Esophagus muscularis mucosa (tissue), 4 donors: ENCODE measurements around the genes TMEM114 and ABAT.

DNA sequence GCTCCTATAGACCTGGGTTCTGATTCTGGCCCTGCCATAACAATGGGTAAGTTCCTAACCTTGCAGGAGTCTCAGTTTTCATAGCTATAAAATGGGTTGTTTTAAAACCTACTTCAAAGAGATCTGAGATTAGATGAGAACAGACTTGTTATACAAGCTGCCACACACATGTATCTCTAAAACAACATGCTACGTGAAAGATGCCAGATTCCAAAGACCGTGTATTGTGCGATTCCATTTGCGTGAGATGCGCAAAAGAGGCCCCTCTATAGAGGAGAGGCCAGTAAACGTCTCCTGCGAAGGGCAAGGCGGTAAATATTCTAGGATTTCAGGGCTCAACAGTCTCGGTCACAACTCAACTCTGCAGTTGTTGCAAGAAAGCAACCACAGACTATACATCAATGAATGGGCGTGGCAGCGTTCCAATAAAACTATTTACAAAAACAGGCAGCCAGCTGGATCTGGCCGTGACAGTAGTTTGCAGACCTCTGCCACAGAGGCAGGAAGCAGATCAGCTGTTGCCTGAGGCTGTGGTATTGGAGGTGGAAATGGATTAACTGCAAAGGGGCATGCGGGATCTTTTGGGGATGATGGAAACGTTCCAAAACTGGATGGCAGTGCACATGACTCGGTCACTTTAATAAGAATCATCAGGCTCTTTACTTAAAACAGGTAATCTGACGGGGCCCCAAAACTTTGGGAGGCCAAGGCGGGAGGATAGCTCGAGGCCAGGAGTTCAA, 5.8 kb downstream of the CORO7 start:
- PRO-cap: no peak
- RAMPAGE, long total RNA, 4 experiments: no peak in any of the 4 experiments

- PRO-cap: no peak
- RAMPAGE, long total RNA, 4 experiments: no peak in any of the 4 experiments
Measured at GRCh38 chr16:4433233-4434522, 8.0 kb downstream of the DNAJA3 start.

GRCh38 chr16:4486182-4486726, 10.1 kb downstream of the HMOX2 start:
- PRO-cap: no peak
- RAMPAGE, long total RNA, 4 experiments: no peak in any of the 4 experiments

DNA sequence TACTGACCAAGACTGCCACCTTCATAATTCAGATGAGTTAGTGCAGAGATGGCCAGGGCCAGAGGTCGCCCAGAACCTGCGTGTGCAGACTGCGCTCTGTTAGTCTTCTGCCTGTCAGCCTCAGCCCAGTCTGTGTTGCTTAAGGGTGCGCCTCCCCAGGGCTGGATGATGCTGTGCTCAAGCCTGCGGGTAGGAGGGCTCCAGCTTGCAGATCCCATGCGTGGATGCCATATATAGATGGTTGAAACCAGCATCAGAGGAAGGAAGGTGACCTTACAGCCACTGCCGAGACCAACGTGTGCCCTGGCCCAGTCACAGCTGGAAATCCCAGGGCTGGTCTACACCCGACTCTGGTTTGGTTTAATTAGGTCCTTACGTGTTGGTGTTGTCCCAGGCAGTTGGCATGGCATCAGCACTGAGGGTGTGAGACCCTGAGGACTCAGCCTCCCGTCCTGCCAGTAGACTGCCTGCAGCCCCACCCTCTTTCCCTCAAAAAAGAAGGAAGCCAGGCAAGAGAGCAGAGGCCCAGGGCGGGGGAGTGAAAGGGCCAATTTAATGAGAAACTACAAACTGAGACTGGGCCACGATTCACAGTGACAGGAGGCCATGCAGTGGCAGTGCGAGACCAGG, 27.7 kb downstream of the CDIP1 start:
- PRO-cap: no peak
- RAMPAGE, long total RNA, 4 experiments: no peak in any of the 4 experiments

GRCh38 chr16:4597078-4597546, 17.6 kb downstream of the UBALD1 start:
- PRO-cap: no peak
- RAMPAGE, long total RNA, 4 experiments: no peak in any of the 4 experiments

- PRO-cap: bidirectional peak, plus-strand start at chr16:4624867, minus-strand start at chr16:4624522
- RAMPAGE, long total RNA, 4 experiments: no peak in any of the 4 experiments
Measured at GRCh38 chr16:4624232-4624703, 358 bp upstream of the MGRN1 start.

DNA sequence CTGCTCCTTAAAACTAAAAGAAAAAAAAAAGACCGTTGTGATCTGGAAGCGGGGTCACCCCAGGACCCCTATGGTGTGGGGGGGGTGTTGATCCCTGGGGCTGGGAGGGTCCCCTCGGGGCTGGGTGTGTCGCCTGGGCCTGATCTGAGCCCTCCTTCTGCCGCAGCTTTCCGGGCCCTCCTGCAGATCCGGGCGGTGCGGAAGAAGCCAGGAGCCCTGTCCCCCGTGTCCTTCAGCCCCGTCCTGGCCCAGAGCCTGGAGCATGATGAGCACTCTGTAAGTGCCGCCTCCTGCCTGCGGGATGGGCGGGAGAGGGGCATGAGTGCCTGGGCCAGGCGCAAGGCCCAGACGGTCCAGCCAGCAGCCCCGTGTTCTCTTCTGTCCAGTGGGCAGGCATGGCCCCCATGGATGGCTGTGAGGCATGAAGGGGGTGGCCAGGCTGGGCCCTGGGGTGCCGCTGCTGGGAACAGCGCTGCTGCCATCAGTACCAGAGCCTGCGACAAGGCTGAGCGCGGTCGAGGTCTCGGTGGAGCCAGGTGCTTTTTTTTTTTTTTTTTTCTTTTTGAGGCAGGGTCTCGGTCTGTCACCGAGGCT, 16.0 kb upstream of the NUDT16L1 start:
- PRO-cap: no peak
- RAMPAGE, long total RNA, 4 experiments: no peak in any of the 4 experiments

- PRO-cap: no peak
- RAMPAGE, long total RNA, 4 experiments: no peak in any of the 4 experiments
Measured at GRCh38 chr16:4684595-4685770, 8.4 kb upstream of the NUDT16L1 start.

- PRO-cap: no peak
- RAMPAGE, long total RNA, 4 experiments: no peak in any of the 4 experiments
Measured at GRCh38 chr16:4881481-4882332, 34.4 kb downstream of the UBN1 start.

GRCh38 chr16:4947684-4948429, 10.3 kb upstream of the SEC14L5 start:
- PRO-cap: no peak
- RAMPAGE, long total RNA, 4 experiments: no peak in any of the 4 experiments

DNA sequence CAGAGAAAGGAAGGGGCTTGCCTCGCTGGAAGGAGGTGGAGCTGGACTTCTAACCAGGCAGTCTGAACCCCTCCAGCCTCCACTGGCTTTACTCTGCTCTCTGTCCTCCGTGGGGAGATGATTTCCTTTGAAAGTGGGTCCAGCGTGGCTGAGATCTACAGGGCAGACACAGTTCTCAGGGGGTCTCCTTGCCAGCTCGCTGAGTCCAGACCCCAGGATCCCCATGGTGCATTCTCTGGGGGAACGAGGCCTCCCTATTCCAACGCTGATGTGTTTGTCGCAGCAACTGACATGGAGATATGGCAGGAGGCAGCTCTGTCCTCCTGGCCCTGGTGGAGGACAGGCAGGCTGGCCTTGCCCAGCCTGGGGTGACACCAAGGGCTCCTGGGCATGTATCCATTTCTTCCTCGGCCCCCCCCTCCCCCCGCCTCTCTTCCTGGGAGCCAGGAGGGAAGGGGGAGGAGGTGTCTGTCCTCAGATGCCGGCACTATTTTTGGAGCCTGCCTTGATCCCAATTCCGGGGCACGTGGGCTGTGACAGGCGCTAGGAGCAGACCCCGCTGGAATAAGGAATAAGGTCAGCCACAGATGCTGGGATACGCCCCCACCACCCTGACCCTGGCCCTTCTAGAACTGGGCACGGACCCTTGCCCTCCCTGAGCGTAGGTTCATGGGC, 23.8 kb downstream of the SEC14L5 start:
- PRO-cap: no peak
- RAMPAGE, long total RNA, 4 experiments: no peak in any of the 4 experiments

DNA sequence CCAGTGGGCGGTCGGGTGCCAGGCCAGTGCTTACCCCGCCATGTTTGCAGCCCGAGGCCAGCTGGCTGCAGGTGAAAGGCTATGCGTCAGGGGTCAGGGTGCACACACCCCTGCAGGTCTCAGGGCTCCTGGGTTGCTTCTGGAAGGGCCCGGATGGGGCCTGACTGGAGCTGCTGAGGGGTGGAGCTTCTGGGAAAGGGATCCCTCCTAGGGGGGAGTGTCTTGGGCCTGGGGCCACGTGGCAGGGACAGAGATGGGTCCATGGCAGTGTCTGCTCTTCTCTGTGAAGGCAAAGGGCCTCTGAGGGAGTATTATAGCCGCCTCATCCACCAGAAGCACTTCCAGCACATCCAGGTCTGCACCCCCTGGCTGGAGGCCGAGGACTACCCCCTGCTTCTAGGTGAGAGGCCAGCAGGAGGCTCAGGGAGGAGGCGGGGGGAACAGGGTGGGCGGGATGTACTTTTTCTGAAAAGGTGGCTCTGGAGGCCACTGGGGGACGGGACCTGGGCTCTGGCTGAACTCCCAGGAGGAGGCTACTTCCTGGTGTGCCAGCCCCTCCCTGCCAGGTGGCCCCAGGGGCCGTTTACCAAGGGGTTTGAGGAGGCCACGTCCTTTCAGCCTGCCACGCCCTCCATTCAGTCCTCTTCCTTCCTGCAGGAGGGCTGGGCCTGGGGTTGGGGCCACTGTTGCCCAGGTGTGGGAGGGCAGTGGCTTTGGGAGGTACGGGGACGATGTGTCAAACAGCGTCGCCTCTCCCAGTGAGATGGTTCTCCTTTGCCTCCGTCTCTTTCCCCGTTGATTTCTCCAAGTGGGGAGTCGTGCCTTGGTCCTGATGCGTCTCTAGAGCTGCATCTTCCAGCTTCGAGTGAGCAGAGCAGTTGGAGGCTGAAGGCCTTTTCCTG, 9.3 kb downstream of the ALG1 start:
- PRO-cap: no peak
- RAMPAGE, long total RNA, 4 experiments: no peak in any of the 4 experiments

- PRO-cap: no peak
- RAMPAGE, long total RNA, 4 experiments: no peak in any of the 4 experiments
Measured at GRCh38 chr16:5084677-5085473, 12.7 kb downstream of the EEF2KMT start.

DNA sequence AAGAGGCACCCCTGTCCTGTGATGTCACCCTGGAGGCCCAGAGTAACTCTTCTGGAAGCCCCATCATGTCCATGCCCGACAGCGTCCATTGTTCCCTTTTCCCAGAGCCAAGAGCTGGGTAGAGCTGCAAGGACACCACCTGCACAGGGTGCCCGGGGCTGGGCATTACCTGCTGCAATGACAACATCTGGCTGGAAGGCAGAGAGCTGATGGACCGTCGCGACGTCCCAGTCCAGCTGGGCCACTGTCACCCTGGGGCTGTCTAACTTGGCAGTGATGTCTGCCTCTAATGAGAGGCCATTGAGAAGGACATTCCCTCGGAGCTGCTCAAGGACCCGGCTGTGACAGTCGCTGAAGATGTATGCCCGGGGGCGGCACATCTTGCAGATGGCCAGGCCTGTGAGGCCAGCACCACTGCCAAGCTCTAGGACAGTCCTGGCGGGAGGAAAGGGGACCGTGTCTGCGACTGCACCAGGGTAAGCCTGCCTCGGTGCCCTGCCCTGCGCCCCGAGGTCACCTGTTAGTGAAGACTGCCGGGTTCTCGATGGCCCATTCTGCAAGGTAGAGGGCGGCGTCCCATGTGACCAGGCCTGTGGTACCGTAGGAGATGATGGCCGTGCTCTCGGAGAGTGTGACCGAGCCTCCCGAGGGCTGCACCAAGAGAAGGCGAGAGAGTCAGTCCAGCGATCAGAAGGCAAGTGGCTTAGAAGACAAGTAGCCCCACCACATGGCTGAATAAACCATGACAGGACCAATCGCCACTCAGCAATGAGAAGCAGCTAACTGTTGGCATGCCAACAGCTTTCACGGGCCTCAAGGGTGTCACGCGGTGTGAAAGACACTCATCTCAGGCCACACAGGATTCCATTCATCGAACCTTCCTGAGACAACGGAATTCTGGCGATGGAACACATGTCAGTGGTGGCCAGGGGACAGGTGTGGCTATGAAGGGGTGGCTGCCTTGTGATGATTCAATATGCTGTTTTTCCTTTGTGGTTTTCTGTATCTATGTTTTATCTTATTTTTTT, 7.4 kb downstream of the EEF2KMT start:
- PRO-cap: no peak
- RAMPAGE, long total RNA, 4 experiments: start-site peak on the minus strand in 1 of 4 experiments, centred at position 266 of the sequence, 9 reads per replicate

- PRO-cap: unidirectional peak, minus-strand start at chr16:8571393
- RAMPAGE, long total RNA, 4 experiments: no peak in any of the 4 experiments
Measured at GRCh38 chr16:8571320-8572022, 18.8 kb downstream of the TMEM114 start.

GRCh38 chr16:8590115-8590668, at the start of gene TMEM114:
Gene TMEM114, minus strand, starts transcription at chr16:8590511.
- PRO-cap: no peak
- RAMPAGE, long total RNA, 4 experiments: no peak in any of the 4 experiments

DNA sequence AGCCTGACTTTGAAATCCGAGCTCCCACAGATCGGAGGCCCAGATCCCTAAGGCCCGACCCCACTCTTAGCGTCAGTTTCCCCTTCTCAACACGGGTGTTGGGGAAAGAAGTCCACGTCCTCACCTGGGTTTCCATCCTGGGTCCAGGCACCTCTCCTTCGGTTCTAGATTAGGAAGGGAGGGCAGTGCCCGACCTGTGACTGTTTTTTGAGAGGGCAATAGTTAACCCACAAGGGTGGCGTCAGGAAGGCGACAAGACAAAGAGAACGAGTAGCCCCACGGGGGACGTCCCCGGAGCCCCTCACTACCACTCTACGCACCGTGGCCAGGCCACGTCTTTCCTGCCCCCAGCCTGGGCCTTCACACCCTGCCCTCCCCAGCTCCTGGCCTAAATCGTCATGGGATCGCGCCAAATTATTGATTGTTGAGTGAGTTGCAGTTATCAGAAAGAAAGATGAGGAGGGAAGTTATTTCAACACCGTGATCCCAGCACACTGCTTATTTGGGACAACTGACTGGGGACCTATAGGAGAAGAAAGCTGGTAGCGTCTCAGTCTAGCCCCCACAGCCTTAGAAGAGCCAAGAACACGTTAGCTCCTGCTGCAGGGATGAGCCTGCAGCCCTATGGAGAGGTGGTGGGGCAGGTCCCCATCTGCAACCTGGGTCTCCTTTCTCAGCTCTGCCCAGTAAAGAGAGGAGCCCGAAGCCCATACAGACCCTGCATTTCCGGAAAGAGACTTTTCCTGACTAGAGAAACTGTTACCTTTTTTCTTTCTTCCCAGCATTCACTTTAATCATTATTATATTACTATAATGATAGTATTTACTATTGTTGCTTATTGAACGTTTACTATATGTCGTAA, 567 bp downstream of the METTL22 start:
- PRO-cap: no peak
- RAMPAGE, long total RNA, 4 experiments: no peak in any of the 4 experiments

- PRO-cap: bidirectional peak, plus-strand start at chr16:8674621, minus-strand start at chr16:8674411
- RAMPAGE, long total RNA, 4 experiments: start-site peak on the plus strand in 4 of 4 experiments, at chr16:8674578-8674654 at its widest, 37 to 101 reads per replicate
Measured at GRCh38 chr16:8673855-8674969, at the start of gene ABAT. Gene ABAT, plus strand, starts transcription at chr16:8674617.

GRCh38 chr16:8720345-8721217, 46.2 kb downstream of the ABAT start:
- PRO-cap: no peak
- RAMPAGE, long total RNA, 4 experiments: no peak in any of the 4 experiments

GRCh38 chr16:8849064-8849715, 19.6 kb downstream of the CARHSP1 start:
- PRO-cap: no peak
- RAMPAGE, long total RNA, 4 experiments: no peak in any of the 4 experiments